ENCODE measurements around a stretch of chr3.

GRCh38 chr3:57078085-57079147, 18.0 kb downstream of the SPATA12 start:
- RAMPAGE, long total RNA, result no peak
- RRBS, result 2% methylated on average over 13 of the region's 72 CpGs

DNA sequence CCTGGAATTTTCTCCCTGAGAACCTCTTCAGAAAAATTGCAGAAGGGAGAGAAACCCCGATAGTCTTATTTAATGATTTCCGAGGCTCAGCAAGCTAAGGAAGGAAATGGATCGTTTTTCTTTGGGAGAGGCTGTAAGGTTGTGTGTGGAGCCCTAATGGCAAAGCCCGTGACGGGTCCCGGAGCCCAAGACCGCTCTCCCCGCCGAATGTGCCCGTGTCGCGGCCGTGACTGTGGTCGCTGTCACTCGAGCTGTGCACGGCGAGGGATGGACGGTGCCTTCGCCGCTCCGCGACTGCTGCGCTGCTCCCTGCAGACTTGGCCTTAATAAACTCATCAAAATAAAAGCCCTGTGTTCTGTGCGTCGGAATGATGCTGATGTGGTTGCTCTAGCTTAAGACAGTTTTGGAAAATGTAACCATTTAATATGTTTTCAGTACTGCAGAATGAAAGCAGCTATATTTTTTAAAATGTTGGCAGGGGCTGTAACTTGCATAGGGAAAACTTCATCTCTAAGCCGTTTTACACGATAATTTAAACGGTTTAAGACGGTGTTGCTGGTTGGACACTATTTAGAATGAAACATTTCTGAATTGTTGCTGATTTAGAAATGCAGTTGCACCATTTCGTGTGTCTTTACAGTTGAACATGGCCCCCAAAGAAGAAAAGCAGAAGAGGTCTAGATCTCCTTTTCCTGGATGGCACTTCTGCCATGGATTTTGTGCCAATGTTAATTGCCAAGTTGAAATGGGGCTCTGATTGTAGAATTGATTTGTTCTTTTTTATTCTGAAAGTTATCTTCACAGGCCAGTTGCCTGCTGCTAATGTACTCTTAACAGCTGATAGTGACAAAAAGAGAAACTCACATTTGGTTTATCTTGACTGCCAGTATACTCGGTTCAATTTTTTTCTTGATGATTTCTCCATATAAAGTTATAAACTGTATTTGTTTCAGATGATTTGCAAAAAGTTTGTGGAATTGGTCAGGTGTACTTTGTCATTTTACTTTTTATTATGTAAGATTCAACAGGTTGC, 1.1 kb downstream of the APPL1 start:
- RAMPAGE, long total RNA, result no peak
- RRBS, result no CpG with 5 or more reads among the region's 31 CpGs

DNA sequence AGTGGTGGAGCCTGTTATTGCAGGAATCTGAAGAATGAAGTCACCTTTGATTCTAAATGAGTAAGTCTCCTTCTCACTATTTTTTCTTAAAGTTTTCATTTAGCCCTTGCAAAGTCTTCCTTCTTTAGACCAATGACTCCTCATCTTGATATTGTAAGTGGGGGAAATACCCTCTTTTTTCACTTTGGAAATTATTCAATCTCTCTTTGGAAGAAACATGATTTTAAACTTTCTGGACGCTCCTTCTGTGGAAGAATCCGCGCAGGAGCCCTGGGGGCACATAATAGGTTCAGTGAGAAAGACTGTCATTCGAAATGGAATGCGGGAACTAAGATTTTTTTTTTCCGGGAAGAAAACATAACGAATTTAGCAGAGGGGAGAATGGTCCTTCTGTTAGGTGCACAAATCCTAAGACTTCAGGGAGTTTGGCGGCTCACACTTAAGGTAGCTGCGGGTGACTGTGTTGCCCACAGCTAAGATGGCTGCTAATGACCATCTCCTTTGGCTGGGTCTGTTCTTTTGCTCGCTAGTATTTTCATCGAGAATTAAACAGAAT, 605 bp upstream of the SLMAP start:
- RAMPAGE, long total RNA, result no peak
- RRBS, result no CpG with 5 or more reads among the region's 11 CpGs

DNA sequence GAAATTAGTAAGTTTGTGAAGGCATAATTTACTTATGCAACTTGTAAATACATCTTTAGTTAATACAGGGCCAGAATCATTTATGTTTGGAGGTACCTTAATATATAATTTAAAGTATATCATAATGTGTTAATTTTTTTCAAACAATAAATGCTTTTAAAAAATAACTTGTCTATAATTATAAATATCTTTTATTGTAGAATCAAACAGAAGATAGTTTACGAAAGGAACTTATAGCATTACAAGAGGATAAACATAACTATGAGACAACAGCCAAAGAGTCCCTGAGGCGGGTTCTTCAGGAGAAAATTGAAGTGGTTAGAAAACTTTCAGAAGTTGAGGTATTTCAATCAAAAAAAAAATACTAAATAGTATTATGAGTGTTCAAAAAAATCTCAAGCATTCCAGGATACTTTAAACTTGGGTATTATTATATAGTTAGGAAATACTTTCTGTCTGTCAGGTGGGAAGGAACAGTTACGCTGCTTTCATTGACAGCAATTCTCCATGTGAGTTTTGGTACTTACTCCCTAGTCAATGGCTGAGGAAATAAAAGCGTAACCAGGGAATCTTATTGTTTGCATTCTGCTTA, 104.5 kb downstream of the SLMAP start:
- RAMPAGE, long total RNA, result no peak
- RRBS, result no CpG with 5 or more reads among the region's 4 CpGs

GRCh38 chr3:57948717-57949120, 59.5 kb upstream of the FLNB start:
- RAMPAGE, long total RNA, result no peak
- RRBS, result no CpG with 5 or more reads among the region's 9 CpGs

DNA sequence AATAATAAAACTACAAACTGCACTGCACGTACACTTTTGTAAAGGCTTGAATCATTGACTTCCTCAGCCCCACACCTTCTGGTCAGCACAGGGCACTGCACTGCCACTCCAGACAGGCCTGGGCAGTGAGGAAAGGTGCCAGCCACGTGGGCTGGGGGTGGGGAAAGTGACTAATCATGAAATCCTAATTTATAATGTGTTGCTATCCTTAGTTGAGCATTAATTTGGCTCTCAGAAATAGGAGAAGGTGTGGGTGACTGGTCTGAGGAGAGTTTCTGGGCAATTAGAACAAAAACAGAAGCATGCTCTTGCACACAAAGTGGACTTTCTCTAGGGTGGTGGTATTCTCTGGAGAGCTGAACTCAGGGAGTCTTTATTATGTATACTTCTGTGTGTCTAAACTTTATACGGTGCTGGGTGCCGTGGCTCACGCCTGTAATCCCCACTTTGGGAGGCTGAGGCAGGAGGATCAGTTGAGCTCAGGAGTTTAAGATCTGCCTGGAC, 58.3 kb upstream of the FLNB start:
- RAMPAGE, long total RNA, result no peak
- RRBS, result no CpG with 5 or more reads among the region's 5 CpGs

DNA sequence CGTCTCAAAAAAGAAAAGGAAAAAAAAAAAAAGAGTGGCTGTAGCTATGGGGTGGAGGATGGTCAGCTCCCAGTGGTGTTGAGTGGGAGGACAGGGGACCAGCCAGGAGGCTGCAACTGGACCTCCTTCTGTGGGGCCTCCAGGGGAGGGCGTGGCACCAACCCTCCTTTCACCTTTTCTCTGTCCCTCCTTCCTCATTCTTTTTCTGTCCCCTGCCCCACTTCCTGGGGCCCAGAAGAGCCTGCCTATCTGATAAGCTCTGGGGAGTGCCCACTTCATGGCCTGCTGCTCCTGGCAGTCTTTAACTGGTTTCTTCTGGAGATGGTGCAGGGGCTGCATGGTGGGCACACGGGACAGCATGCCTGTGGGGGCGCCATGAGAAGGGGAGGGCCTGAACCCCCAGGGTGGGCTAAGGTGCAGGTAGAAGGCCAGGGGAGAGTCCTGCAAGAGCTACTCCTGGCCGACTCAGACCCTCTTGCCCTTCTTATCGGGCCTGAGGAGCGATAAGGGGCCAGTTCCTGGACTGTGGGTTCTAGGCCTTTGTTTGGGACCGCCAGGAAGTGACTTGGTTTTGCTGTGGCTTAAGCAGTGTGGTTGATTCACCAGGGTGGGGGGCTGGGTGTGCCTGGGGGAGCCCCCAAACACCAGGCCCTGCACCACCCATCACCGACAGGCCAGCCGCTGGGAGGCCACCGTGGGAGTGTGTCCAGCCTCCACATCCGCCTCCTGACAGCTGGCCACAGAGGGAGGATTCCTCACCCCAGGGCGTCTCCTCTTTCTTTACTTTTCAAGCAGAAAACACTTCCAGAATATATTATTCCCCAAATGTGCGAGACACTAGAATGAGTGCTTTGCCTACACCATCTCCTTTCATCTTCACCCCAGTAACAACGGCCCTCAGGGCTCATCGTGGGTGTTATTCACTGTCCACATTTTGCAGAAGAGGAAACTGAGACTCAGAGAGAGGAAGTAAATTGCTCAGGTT, 49.3 kb upstream of the FLNB start:
- RAMPAGE, long total RNA, result no peak
- RRBS, result no CpG with 5 or more reads among the region's 16 CpGs

DNA sequence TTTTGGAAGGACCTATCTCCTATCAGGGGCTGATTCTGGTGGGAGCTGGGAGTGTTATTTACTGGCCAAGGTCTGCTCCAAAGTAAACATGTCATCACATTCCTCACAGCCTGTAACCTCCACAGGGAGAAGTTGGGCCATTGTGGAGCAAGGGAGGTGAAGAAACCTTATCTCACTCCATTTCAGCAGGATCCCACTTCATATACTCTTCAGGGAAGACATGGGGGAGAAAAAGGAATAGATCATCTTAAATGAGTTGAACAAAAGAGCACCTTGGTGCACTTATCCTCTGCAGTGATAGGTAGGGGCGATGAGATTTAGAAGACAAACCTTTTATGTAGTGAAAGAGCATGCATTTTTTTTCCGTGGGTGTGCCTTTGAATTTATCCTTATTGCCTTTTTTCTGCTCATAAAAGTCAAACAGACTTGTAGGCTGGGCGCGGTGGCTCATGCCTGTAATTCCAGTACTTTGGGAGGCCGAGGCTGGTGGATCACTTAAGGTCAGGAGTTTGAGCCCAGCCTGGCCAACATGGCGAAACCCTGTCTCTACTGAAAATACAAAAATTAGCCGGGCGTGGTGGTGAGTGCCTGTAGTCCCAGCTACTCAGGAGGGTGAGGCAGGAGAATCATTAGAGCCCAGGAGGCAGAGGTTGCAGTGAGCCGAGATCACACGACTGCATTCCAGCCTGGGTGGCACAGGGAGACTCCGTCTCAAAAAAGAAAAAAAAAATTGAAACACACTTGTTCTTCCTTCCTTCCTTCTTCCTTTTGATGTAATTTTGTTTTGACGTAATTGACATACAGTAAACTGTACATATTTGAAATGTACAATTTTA, 15.5 kb upstream of the FLNB start:
- RAMPAGE, long total RNA, result no peak
- RRBS, result no CpG with 5 or more reads among the region's 12 CpGs

DNA sequence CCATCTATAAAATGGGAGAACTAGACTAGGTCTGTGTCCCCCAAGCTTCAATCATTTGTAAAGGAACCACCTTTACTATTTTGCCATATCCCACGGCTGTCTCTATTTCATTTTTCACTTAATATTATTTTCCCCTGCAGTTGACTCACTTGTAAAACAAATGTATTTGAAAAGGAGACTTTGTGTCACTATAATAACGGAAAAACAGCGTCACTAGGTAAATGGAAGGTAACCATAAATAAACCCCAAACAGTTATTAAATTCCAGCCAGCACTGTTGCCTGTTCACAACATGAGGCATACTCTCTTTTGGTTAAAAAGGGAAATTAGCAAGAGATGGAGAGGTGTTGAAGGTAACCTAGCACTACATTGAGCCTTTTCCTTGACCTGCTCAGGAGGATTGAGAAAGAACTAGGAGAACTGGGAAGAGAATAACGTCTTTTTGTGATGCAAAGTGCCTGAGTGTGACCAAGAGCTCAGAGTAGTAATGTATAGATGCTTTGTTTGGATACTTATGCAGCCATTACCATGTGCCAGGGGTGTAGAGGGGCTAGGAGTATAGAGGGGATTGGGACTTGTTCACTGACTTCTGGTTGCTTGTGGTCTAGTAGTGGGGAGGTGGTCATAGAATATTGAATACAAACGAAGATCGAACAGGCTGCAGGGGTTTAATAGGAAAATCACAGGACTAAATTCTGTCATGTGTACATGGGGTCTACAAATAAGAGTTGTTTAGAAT, 19.6 kb downstream of the FLNB start:
- RAMPAGE, long total RNA, result no peak
- RRBS, result no CpG with 5 or more reads among the region's 6 CpGs

GRCh38 chr3:58048145-58048832, 40.1 kb downstream of the FLNB start:
- RAMPAGE, long total RNA, result no peak
- RRBS, result no CpG with 5 or more reads among the region's 8 CpGs

DNA sequence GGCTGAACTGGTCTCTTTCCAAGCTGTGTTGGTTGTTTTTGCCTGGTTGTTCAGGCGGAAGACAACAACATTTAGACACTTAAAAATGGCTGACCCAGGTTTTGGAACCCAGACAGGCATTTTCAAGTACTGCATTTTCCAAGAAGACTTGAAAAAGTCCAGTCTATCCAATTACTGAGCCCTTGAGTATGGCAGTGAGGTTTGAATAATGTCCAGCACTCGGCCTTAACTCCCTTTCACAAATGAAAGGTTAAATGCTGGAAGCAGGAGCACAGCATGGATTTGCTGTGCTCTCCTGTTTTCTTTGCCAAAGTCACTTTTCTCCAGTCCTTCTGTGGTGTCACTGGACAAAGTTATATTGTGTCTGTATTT, 93.4 kb downstream of the FLNB start:
- RAMPAGE, long total RNA, result no peak
- RRBS, result no CpG with 5 or more reads among the region's 2 CpGs

GRCh38 chr3:58104484-58105446, 96.5 kb downstream of the FLNB start:
- RAMPAGE, long total RNA, result no peak
- RRBS, result no CpG with 5 or more reads among the region's 14 CpGs

GRCh38 chr3:58285063-58285827, 20.8 kb upstream of the RPP14 start:
- RAMPAGE, long total RNA, result no peak
- RRBS, result no CpG with 5 or more reads among the region's 12 CpGs

- RAMPAGE, long total RNA, result no peak
- RRBS, result no CpG with 5 or more reads among the region's 1 CpG
Measured at GRCh38 chr3:58324220-58324907, 8.3 kb upstream of the PXK start.

DNA sequence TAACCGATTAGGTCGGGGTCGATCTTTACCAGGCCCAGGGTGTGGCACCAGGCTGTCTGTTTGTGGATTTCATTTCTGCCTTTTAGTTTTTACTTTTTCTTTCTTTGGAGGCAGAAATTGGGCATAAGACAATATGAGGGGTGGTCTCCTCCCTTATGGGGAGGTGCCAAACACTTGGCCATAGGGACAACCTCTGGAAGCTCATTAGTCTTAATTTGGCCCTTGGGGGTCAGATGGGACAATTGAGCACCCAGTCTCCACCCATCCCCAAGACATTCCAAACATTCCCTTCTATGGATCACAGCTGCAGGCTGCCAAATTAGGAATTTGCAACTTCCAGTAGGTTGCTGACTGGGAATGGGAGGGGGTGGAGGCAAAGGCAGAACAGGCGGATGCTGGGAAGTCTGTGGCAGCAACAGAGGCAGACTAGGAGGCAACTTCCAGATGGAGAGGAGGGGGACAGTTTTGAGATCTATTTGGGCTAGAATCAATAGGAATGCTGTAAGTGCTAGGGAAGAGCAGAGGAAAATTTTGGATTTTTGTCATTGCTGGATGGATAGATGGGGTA, 1.3 kb upstream of the PDHB start:
- RAMPAGE, long total RNA, result no peak
- RRBS, result no CpG with 5 or more reads among the region's 4 CpGs

GRCh38 chr3:58493002-58493248, 1.0 kb downstream of the KCTD6 start:
- RAMPAGE, long total RNA, result no peak
- RRBS, result no CpG with 5 or more reads among the region's 3 CpGs

- RAMPAGE, long total RNA, result no peak
- RRBS, result no CpG with 5 or more reads among the region's 2 CpGs
Measured at GRCh38 chr3:58624673-58625065, 41.9 kb downstream of the FAM3D start.

GRCh38 chr3:58667113-58667671, 618 bp upstream of the FAM3D start:
- RAMPAGE, long total RNA, result no peak
- RRBS, result no CpG with 5 or more reads among the region's 5 CpGs

DNA sequence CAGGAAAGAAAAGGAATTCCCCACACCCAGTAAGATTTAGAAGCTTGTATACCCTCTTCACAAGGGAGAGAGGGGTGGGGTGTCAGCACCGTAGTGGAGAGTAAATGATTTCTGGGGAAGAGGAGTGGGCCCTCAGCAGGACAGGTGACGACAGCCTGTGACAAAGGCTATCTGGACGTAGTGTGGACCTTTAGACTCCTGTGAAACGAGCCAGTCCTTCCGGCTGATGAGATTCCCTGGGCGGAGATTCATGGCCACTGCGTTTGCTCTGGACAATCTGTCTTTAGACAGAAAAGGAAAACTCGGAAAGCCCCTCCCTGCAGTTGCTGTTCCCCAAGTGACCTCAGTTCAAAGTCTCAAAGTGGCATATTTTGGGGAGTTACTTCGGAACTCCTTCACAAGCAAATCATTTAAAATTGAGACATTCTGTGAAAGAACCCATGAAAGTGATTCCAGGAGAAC, 1.7 kb upstream of the FAM3D start:
- RAMPAGE, long total RNA, result no peak
- RRBS, result no CpG with 5 or more reads among the region's 9 CpGs

- RAMPAGE, long total RNA, result no peak
- RRBS, result no CpG with 5 or more reads among the region's 5 CpGs
Measured at GRCh38 chr3:59426035-59426469, 376.2 kb upstream of the CFAP20DC start.

Measured in hepatocyte (in vitro differentiated cells and primary cell).